ENCODE results near the gene PLA2G12A.

DNA sequence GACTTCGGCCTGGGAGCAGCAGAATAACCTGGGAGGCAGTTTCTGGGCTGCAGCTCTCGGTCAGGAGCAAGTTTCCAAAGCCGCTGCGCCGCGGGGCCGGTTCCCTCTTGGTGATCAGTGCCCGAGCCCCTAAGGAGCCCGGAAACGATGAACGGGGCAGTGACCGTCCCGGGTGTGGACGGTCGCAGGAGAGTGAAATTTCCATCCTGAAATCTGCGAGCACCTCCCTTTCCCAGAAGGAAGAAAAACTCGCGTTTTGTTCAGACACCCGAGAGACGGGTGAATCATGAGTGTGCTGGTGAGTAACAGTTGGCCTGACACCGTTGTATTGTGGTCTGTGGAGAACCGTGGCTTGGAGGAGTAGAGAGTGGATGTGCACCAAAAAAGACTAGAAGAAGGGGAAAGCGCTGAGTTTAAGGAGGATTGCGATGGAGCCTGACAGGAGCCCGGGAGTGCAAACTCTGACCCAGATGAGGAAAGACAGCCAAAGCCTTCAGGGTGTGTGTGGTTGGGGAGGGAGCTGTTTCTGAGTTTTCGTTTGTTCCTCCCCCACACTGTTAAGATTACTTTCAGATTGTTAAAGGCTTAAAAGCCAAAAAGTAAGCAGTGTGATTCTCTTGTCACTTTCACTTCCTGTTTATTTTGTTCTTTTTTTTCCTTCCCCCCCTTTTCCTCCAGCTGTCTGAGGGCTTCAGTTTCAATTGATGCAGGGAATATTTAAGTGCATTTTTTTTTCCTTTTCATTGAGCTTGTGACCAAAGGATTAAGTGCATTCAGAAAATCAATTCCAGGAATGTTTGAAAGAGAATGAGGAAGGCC lies 883 bp downstream of the MCUB start:
- PRO-cap: unidirectional peak, minus-strand start at position 559 of the sequence

- PRO-cap: bidirectional peak, plus-strand start at chr4:109730249, minus-strand start at chr4:109730066
These were observed at the start of gene PLA2G12A for GRCh38 chr4:109729386-109730356. PLA2G12A (minus strand) TSS chr4:109730070.

GRCh38 chr4:109814705-109815144 lies 837 bp upstream of the GAR1 start:
- PRO-cap: no peak

DNA sequence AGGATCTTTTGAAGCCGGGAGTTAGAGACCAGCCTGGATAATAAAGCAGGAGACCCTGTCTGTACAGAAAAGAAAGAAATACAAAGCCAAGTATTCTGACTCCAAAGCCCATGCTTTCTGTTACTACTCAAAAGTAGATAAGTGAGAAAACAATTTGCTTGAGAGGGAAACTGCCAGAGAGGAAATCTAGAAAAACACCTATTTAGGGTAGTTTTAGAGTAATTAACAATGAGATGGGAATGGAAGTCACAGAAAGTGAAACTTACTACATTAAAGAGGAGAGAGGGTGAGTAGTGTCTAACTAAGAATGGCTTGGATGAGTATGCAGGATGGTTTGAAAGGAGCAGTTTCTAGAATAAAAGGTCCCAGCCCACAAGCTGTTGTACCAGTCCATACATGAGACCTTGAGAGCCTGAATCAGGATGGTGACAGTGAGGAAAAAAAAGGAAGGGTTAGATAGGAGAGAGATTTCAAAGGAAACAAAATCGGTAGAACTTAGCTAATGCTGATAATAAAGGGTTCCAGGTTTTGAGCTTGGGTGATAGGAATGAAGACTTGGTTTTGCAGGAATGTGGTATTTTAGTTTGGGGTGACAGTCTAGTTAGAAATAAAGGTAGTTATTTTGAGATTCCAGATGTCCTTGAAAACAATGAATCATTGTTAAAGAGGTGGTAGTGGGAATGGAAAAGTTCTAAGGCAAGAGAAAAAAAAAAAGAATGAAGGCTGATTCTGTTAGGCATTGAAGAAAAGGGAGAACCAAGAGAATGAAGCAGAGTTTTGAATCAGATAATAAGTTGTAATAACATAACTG lies 1.4 kb downstream of the GAR1 start:
- PRO-cap: no peak

GRCh38 chr4:110172951-110173393 lies 25.4 kb downstream of the ELOVL6 start:
- PRO-cap: no peak

- PRO-cap: no peak
These were observed 88.7 kb upstream of the ELOVL6 start for GRCh38 chr4:110287117-110287451.

DNA sequence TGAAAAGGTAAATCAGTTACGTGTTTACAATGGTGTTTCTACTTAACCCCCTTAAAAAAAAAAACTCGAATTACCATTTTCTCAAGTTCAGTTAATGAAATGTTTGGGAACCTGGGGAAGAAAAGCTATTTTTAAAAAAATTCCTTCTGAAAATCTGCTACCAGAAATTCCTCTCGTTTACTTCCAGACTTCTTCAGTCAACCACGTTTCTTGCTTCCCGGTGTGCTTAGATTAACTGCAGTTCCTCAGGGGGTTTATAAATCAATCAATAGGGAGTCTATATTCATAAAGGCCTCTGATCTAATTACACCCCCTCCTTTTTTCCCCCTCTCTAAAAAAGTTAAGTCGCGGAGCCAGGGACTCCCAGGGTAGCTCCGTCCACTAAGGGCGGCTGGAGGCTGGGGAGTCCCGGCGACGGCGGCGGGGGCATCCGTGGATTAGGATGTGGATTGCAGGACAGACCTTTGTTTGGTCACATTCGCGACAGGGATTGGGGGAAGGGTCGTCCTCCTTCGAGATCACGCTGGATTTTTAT lies 8.8 kb downstream of the PITX2 start:
- PRO-cap: no peak

DNA sequence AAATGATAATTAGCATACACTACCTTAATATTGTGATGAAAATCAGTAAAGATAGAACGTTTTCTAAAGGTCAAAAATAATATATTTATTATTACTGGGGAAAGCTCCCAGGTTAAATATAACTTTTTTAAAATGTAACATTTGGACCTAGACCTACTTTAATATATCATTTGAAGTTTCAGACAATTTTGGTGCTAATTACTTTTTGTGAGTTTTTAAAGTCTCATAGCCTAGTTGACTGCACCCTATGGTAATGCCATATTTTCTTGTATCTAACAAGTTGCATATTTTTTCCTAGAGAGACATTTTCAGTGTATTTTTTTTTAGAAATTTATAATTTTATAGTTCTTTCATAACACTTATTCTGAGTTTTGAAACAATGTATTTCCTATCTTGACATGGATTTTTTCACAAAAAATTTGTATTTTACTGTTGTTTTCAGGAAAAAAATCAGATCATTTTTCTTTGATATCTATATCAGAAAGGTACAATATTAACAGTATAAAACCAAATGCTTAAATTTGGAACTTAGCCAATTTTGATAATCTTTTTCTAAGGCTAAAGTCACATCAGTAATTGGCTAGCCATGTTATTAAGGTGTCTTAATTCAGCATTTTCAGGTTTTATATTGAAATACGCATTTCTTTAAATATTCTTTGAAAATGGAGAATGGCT lies 42.3 kb downstream of the FAM241A start:
- PRO-cap: no peak

GRCh38 chr4:112309002-112309944 lies 12.1 kb downstream of the ALPK1 start:
- PRO-cap: no peak

GRCh38 chr4:112342897-112343296 lies 45.7 kb downstream of the ALPK1 start:
- PRO-cap: no peak

GRCh38 chr4:112564721-112565078 lies 48.7 kb upstream of the NEUROG2 start:
- PRO-cap: unidirectional peak, plus-strand start at chr4:112564874

DNA sequence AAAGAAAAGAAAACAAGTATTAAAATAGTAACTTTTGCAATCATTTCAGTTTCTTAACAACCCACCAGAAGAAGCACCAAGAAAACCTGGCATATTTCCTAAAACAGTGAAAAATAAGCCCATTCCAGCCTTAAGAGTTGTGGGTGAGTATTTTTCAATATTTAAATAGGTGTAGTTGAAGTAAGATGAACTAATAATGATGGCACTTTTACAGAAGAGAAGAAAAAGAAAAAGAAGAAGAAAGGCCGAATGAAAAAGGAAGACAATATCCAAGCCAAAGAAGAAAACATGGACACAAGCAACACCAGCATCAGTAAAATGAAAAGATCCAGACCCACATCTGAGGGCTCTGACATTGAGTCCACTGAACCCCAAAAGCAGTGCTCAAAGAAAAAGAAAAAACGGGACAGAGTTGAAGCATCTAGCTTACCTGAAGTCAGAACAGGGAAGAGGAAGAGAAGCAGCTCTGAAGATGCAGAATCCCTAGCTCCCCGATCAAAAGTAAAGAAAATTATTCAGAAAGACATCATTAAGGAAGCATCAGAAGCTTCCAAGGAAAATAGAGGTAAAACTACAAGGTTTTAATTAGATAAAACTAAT lies 10.1 kb downstream of the LARP7 start:
- PRO-cap: no peak

- PRO-cap: no peak
These were observed 11.2 kb downstream of the LARP7 start for GRCh38 chr4:112647859-112648800.

GRCh38 chr4:113147519-113148199 lies 98.2 kb downstream of the ANK2 start:
- PRO-cap: unidirectional peak, minus-strand start at chr4:113147582

GRCh38 chr4:113291510-113291921 lies 242.1 kb downstream of the ANK2 start:
- PRO-cap: no peak

DNA sequence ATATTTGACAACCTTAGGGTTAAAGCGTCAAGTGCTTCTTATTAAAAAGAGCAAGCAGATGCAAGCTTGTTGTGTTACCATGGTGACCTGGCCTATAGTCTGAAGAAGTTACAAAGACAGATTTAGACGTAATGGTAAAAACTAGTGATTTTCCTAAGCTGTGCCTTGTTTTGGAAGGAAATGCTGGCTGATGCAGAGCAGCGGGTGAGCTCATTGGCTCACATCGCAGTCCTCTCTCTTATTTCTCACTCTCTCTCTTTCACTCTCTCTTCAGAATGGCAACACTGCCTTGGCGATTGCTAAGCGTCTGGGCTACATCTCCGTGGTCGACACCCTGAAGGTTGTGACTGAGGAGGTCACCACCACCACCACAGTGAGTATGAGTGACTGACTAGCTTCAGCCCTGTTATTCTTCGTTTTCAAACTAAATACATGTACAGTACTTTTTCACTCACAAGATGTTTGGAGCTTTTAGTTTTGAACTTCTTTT lies 243.8 kb downstream of the ANK2 start:
- PRO-cap: no peak

DNA sequence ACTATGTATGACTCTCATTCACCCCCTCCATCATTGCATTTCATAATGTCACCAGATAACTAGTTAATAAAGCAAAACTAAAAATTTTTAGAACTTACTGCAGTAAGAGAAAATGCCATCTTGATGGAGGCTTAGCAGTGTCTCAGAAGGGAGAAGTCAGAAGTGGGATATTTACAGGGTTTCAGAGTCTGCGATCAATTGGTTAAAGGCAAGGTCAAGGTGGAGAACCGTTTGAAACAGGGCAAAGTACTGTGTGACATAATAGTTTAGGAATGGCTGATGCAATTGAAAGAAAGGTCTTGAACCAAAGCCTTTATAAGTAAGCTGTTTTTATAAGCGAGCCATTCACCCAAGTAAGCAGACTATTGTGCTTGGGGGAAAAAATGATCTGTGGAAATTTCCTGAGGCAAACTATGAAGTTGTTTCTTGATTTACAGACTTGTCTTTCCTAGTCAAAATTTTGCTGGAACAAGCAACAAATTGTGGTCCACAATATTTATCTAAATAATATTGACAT lies 327.4 kb downstream of the CAMK2D start:
- PRO-cap: no peak

DNA sequence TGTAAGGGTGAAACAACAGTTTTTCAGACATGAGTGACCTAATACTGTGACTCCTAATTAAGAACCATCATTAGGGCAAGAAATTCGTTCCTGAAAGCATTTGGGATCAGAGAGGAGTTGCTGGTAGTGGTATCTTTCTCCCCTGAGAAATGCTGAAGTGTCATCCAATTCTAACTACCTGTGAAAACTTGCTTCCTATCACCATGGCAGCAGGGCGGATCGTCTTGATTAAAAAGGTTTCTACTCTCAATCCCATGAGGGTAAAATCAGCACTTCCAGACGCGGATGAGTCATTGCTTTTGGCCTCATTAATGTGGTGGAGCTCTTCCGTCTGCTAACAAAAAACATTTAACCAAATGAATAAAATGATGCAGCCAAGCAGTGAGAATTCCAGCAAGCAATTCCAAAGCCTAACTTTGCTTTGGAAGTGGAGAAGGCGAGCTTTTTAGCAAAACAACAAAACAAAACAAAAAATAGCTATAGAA lies 325.7 kb downstream of the CAMK2D start:
- PRO-cap: no peak

DNA sequence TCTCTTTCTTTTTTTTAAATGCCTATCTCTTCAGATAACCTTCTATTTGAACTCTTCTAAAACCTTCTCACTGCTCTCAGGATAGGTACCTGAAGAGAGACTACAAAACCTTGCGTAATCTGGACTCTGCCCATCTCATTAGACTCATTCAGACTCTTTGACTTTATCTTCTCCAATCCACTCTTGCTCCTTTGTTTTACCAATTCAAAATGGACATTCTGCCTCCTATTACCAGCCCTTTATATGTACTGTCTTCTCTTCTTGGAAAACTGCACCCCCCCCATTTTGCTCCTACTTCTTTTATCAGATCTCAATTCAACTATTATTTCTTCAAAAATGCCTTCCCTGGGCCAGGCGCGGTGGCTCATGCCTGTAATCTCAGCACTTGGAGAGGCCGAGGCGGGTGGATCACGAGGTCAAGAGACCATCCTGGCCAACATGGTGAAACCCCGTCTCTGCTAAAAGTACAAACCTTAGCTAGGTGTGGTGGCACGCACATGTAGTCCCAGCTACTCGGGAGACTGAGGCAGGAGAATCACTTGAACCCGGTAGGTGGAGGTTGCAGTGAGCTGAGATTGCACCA lies 291.4 kb downstream of the CAMK2D start:
- PRO-cap: no peak

- PRO-cap: no peak
These were observed 289.7 kb downstream of the CAMK2D start for GRCh38 chr4:113471784-113472367.